SK-N-SH (cell line): ENCODE measurements around a stretch of chr9.

GRCh38 chr9:131635055-131635707, 89.9 kb downstream of the PRRT1B start:
- RRBS: no CpG with 5 or more reads among the region's 7 CpGs
CAGE:
- cytosol, long polyA plus RNA: no peak
- long polyA plus RNA: no peak
- nucleus, long polyA plus RNA: no peak

DNA sequence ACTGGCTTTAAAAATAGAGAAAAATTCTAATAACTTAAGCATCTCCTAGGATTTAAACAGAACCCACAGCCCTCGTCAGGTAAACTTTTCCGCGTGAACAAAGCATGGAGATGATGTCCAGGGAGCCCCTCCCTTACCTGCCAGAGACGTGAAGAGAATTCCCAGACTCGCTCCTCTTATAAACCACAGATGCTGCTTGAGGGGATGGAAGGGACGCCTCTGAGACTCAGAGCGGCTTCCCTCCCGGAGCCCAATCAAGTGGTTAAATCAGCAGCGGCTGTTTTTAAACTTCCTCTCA, 71.9 kb downstream of the RAPGEF1 start:
- RRBS: no CpG with 5 or more reads among the region's 9 CpGs
CAGE:
- cytosol, long polyA plus RNA: no peak
- long polyA plus RNA: no peak
- nucleus, long polyA plus RNA: no peak

DNA sequence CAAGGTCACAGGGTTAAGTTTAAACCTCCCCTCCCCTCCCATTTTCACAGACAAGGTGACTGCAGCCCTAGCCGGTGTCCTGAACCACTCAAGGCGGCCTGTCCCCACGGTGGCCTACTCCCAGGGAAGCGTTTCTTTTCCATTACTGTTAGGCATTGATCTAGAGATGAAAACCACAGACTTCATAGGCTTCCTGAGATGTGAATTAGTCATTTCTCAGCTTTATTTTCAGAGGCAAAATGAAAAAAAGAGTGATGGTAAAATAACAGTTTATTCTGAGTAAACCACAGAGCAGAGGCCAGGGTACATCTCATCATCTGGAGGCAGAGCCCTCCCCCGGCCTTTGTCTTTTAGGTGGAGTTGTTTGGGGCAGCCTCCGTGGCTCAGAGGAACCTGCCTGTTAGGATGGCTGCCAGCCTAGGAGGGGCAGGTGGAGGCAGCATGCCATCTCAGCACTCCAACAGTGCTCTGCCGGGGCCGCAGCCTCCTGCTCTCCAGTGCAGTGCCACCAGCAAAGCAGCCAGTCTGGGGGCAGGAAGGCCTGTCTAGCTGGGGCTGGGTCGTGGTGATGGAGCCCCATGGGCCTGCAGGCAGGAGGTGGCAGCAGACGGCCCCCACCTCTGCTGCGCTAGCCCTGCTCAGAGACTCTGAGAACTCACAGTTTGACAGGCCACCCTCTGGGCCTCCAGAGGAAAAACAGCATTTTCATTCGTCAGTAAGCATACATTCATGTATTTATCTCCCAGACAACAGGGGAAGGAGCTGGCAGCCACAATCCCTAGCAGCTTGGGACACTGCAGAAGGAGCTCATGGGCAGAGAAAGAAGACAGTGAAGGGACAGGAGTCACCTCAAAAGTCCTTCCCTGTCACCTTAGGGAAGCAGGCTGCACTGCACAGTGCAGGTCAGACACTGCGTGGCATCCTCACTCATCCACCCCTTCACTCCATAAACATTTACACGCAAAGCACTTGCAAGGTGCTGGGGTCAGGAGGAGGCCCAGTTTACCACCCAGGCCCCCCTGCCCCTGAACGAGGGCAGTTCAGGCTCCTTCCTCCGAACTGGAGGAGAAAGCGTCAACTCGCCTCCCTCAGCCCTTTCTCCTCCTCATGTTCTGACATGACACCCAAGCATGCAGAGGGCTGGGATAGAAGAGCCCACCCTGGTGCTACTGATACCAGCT, 71.0 kb downstream of the RAPGEF1 start:
- RRBS: no CpG with 5 or more reads among the region's 18 CpGs
CAGE:
- cytosol, long polyA plus RNA: no peak
- long polyA plus RNA: no peak
- nucleus, long polyA plus RNA: no peak

DNA sequence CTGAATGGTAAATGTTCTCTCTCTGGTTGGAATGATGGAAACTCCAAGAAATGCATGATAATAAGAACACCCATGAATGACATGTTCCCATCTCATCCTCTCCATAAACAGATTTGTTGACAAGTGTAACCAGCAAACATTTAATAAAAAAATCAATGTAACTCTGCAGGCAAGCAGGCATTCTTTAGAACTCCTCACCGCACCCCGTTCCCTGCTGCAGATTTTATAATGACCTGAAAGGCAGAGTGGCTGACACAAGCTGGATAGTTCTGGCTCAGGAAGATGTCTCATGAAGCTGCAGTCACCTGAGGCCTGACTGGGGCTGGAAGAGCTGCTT, 44.2 kb downstream of the RAPGEF1 start:
- RRBS: no CpG with 5 or more reads among the region's 2 CpGs
CAGE:
- cytosol, long polyA plus RNA: no peak
- long polyA plus RNA: no peak
- nucleus, long polyA plus RNA: no peak

DNA sequence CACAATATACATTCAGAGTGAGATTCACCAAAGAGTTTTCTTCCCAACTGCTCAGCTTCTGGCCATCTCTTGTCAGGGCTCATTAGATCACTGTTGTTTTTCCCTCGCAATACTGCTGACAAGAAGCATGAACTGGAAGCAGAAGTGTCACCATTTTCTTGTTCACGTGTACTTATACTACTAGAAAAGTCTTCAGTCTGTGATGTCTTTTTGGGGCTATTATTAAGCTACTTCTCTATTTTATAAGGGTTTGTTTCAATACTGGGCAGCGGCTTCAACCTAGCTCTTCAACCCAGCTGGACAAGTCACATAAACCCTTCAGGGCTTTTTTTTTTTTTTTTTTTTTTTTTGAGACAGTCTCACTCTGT, 20.7 kb downstream of the RAPGEF1 start:
- RRBS: no CpG with 5 or more reads among the region's 3 CpGs
CAGE:
- cytosol, long polyA plus RNA: no peak
- long polyA plus RNA: no peak
- nucleus, long polyA plus RNA: no peak

DNA sequence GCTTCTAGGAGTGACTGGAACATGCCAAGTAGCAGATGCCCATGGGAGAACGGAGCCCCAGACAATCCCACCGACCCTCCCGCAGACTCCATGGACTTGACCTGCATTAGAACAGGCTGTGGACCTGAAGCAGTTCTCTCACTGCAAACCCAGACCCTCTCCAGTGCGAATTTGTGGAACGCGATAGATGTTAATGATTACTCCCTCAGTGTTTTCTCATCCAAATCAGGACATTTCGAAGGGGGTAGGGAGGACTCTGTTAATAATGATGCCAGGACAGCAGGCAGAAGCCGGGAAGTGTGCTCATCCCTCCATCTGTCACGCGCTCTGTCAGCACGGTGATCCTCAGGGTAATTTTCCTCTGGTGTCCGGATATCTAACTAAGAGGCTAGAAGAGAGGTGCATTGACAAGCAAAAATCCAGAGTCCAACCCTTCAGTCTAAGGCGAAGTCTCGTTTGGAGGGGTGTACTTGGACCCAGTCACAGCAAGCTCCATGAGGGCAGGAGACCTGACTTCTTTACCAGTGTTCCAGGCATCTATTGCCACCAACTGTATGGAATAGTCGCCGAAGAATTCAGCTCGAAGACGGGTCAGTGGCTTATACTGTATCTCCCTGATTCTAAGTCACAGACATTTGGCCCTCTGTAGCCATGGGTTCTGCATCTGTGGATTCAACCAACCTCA, 18.7 kb downstream of the RAPGEF1 start:
- RRBS: 98% methylated on average over 5 of the region's 18 CpGs
CAGE:
- cytosol, long polyA plus RNA: no peak
- long polyA plus RNA: no peak
- nucleus, long polyA plus RNA: no peak

- RRBS: no CpG with 5 or more reads among the region's 7 CpGs
CAGE:
- cytosol, long polyA plus RNA: no peak
- long polyA plus RNA: no peak
- nucleus, long polyA plus RNA: no peak
Measured at GRCh38 chr9:131727237-131727747, 12.6 kb downstream of the RAPGEF1 start.

- RRBS: 4% methylated on average over 21 of the region's 57 CpGs
CAGE:
- cytosol, long polyA plus RNA: no peak
- long polyA plus RNA: no peak
- nucleus, long polyA plus RNA: no peak
Measured at GRCh38 chr9:131739145-131739747, 630 bp downstream of the RAPGEF1 start.

DNA sequence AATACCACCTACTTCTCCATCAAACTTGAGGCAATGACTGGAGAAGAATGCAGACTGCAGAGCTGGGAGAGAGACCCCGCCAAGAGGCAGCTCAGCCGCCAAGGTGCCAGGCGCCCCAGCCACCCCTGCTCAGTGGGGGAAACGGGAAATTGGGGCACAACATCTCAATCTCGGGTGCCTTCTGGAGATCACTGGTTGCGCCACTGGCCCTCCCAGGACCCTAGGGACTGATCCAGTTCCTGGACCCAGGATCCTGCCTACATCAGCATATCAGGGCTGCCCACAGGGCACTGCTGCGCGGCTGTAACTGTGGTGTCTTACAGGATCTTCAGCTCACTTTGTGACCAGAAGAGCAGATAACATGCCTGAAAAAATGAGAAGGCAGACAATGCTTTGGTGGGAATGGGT, 135.1 kb upstream of the RAPGEF1 start:
- RRBS: no CpG with 5 or more reads among the region's 8 CpGs
CAGE:
- cytosol, long polyA plus RNA: no peak
- long polyA plus RNA: no peak
- nucleus, long polyA plus RNA: no peak

DNA sequence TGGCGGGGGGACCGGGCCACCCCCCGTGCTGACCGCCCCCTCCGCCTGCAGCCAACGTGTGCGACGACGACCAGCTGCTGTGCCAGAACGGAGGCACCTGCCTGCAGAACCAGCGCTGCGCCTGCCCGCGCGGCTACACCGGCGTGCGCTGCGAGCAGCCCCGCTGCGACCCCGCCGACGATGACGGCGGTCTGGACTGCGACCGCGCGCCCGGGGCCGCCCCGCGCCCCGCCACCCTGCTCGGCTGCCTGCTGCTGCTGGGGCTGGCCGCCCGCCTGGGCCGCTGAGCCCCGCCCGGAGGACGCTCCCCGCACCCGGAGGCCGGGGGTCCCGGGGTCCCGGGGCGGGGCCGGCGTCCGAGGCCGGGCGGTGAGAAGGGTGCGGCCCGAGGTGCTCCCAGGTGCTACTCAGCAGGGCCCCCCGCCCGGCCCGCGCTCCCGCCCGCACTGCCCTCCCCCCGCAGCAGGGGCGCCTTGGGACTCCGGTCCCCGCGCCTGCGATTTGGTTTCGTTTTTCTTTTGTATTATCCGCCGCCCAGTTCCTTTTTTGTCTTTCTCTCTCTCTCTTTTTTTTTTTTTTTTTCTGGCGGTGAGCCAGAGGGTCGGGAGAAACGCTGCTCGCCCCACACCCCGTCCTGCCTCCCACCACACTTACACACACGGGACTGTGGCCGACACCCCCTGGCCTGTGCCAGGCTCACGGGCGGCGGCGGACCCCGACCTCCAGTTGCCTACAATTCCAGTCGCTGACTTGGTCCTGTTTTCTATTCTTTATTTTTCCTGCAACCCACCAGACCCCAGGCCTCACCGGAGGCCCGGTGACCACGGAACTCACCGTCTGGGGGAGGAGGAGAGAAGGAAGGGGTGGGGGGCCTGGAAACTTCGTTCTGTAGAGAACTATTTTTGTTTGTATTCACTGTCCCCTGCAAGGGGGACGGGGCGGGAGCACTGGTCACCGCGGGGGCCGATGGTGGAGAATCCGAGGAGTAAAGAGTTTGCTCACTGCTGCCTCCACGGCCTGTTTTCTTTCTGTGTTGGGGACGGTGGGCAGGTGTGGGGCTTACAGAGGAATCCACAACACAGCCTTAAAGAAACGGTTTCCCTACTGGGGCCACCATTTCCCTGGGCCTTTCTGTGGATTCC, 80.3 kb downstream of the NTNG2 start:
- RRBS: 2% methylated on average over 40 of the region's 97 CpGs
CAGE:
- cytosol, long polyA plus RNA: no peak
- long polyA plus RNA: no peak
- nucleus, long polyA plus RNA: no peak

DNA sequence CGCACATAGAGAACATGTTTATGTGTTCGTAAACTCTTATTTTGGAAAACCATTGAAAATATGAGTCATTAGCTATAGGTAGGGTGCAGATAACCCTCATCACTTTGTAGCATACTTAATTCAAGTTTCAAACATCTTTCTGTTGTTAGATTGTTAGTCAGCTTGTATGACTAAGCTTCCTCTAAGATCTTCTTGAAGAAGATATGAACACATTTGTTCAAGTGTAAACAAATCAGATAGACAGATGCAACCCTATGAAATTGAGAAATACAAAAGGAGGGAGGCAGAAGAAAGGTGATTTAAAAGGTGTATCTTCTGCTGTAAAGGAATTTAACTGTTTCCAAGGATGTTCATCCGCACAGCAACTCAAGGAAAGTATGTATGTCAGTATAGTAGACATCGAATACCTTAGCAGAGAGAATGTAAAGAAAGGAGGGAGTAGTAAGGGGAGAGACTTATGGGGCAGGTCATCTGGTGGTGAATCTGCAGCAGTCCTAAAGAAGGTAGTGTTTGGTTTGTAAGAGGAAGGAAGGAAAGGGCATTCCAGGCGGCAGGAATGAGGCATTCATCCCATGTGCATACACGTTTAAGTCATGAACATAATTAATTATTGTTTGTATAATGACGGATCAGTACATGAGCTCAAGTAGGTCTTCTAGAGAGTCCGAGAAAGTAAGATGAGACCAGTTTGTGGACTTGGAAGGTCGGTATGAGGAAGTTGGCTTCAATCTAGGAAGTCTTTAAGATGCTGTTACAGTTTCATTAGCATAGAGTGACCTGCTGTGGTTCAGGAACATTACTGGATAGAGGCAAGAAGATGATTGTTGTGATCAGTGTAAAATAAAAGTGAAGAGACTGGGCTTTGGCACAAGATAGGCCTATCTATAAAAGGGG, 1.9 kb downstream of the GTF3C4 start:
- RRBS: no CpG with 5 or more reads among the region's 9 CpGs
CAGE:
- cytosol, long polyA plus RNA: no peak
- long polyA plus RNA: no peak
- nucleus, long polyA plus RNA: no peak

DNA sequence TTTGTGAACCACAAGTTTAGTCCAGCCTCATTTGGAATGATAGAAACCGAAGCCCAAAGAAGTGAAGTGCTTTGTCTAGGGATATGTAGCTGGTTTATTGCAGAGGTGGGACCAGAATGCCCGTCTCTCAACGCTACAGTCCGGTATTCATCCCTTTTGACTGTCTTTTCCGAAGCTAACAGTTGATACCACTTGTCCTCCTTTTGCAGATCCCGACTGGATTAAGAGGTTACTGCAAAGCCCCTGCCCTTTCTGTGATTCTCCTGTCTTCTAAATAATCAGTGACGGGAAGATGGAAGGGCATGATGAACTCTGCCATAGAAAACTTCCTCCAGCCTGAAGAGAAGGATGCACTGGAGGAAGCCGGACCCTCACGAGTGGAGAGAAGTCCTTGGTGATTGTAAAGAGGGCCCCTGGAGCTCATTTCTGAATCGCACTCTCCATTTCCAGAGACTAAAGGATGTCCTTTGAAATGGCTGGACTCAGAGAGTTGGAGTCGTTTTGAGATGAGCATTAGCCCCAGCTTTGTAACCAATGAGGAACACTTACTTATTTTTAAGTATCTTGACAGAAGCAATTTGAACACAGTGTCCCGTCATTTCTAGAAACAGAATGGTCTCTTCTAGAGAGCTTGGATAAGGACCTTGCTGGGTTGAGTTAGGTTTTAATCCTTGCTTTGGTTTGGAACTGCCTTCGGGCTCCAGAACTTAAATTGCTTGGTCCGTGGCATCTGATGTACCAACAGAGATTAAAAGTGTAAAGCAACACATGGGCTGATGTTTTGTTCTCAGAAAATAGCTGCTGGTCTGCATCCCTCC, 18.6 kb downstream of the GTF3C4 start:
- RRBS: no CpG with 5 or more reads among the region's 14 CpGs
CAGE:
- cytosol, long polyA plus RNA: no peak
- long polyA plus RNA: no peak
- nucleus, long polyA plus RNA: no peak

GRCh38 chr9:133055708-133056247, 6.0 kb upstream of the CEL start:
- RRBS: no CpG with 5 or more reads among the region's 17 CpGs
CAGE:
- cytosol, long polyA plus RNA: no peak
- long polyA plus RNA: no peak
- nucleus, long polyA plus RNA: no peak

GRCh38 chr9:133058734-133059309, 3.0 kb upstream of the CEL start:
- RRBS: no CpG with 5 or more reads among the region's 11 CpGs
CAGE:
- cytosol, long polyA plus RNA: no peak
- long polyA plus RNA: no peak
- nucleus, long polyA plus RNA: no peak

- RRBS: no CpG with 5 or more reads among the region's 3 CpGs
CAGE:
- cytosol, long polyA plus RNA: no peak
- long polyA plus RNA: no peak
- nucleus, long polyA plus RNA: no peak
Measured at GRCh38 chr9:133075847-133076412, 14.1 kb downstream of the CEL start.

GRCh38 chr9:133100077-133101081, 20.7 kb downstream of the RALGDS start:
- RRBS: no CpG with 5 or more reads among the region's 16 CpGs
CAGE:
- cytosol, long polyA plus RNA: no peak
- long polyA plus RNA: no peak
- nucleus, long polyA plus RNA: no peak

GRCh38 chr9:133102431-133102668, 18.7 kb downstream of the RALGDS start:
- RRBS: 98% methylated on average over 3 of the region's 8 CpGs
CAGE:
- cytosol, long polyA plus RNA: no peak
- long polyA plus RNA: no peak
- nucleus, long polyA plus RNA: no peak

DNA sequence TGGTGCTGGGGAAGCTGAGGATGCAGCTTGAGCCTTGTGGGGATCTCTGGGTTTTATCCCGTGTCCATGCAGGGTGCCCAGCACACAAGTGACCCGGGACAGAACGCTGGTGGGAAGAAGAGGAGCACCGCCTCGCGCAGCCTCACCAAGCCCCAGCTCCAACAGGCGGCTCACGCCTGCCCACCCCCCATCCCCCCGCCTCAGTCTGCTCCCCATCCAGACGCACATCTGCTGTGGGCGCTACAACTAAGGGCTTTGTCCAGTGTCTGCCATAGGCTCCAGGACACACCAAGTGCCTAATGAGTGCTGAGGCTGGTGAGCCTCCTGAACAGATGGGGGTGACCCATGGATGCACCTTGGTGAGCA, 13.7 kb downstream of the RALGDS start:
- RRBS: no CpG with 5 or more reads among the region's 11 CpGs
CAGE:
- cytosol, long polyA plus RNA: no peak
- long polyA plus RNA: no peak
- nucleus, long polyA plus RNA: no peak

DNA sequence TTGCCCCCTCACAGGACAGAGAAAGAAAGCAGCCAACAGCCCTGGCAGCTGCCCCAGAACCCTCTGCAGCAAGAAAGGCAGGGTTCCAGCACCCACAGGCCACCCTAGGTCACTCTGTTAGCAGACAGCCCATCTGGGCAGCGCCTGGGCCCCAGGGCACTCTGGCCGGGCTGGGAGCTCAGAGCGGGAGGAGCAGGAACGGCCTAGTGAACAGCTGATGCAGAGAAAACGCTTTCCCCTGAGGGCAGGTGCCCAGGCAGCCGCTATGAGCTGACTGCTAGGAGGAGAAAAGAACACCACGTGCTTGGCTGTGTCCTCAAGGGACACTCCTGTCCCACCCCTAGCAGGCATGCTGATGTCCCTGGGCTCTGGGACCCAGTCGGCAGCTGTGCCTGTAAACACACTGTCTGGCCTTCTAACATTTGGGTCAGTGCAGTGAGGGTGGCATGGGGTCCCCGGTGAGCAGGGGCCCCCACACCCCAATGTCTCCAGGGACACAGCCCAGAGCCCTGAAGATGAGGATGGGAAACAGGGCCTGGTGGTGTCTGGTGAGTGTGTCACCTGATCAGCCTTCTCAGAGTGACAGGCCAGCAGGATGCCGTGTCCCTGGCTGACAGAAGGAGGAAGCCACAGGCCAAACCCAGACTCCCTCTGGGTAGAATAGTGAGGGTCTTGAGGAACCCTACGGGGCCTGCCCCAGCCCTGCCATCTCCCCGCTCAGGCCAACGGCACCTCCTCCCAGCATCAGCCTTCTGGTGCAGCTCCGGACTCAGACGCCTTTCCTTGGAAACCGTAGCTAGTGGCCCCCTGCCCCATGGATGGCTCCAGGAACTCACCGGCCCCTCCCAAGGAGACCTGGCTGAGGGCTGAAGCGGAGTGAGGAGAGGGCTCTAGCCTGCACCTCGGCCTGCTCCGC, 6.3 kb downstream of the RALGDS start:
- RRBS: 91% methylated on average over 6 of the region's 20 CpGs
CAGE:
- cytosol, long polyA plus RNA: no peak
- long polyA plus RNA: no peak
- nucleus, long polyA plus RNA: no peak

DNA sequence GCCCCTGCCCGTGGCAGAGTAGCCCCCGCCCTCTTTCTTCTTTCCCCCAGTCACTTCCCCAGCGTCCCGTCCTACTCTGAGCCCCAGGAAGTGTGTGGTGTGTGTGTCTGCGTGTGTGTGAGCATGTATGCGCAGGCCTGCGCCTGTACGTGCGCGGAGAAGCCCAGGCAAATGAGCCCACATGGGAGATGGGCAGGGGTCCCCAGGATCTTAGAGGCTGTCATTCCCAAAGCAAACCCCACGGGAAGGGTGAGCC, 15.3 kb downstream of the GBGT1 start:
- RRBS: no CpG with 5 or more reads among the region's 11 CpGs
CAGE:
- cytosol, long polyA plus RNA: no peak
- long polyA plus RNA: no peak
- nucleus, long polyA plus RNA: no peak